Measurements from ENCODE around the genes TTL and SLC20A1.

- PRO-cap = bidirectional peak, plus-strand start at chr2:112481681, minus-strand start at chr2:112481691; bidirectional peak, plus-strand start at chr2:112482115, minus-strand start at chr2:112481977
Observed at GRCh38 chr2:112481384-112482504, at the start of gene TTL. TTL (plus strand) TSS chr2:112482156.

GRCh38 chr2:112541680-112541941, 654 bp upstream of the POLR1B start:
- PRO-cap = bidirectional peak, plus-strand start at chr2:112541907, minus-strand start at chr2:112541887

DNA sequence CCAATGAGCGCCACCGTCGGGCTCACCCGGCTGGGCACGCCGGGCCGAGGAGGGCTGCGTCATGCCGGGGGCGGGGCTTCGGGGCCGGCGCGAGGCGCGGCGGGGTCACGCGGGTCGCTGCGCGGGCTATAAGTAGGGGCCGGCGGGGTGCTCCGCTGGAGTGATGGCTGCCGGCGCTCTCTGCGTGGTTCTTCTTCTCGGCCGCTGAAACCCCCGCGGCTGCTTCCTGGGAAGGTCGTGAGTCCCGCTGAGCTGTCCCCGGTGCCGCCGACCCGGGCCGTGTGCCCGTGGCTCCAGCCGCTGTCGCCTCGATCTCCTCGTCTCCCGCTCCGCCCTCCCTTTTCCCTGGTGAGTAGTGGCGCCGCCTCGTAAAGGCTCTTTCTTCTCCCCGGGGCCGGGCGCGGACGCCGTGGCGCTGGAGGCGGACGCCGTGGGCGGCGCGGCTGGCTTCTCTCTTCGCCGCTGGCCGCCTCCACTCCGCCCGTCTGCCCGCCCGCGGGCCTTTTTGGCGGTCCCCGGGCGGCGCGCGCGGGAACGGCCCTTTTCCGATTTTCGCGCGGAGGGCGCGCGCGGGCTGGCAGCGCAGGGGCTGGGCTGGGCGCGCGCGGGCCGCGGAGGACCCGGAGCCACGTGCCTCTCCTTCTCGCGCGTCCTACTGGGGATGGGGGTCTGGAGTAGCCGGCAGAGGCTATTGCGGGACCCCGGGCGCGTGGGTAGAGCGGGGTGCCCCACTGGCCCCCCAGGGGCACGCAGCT, at the start of gene SLC20A1:
Gene SLC20A1, plus strand, starts transcription at position 158 of the 755 bp plus-strand sequence.
- PRO-cap = bidirectional peak, plus-strand start at position 158 of the sequence, minus-strand start outside the sequence; bidirectional peak, plus-strand start at position 548 of the sequence, minus-strand start at position 507 of the sequence

- PRO-cap = no peak
Observed at GRCh38 chr2:112647968-112648605, 2.3 kb downstream of the SLC20A1 start.

- PRO-cap = no peak
Observed at GRCh38 chr2:112658395-112659103, 12.8 kb downstream of the SLC20A1 start.

- PRO-cap = no peak
Observed at GRCh38 chr2:112665245-112665819, 19.6 kb downstream of the SLC20A1 start.

- PRO-cap = no peak
Observed at GRCh38 chr2:112666565-112666886, 20.8 kb downstream of the SLC20A1 start.

GRCh38 chr2:112673796-112674504, 28.2 kb downstream of the SLC20A1 start:
- PRO-cap = no peak

DNA sequence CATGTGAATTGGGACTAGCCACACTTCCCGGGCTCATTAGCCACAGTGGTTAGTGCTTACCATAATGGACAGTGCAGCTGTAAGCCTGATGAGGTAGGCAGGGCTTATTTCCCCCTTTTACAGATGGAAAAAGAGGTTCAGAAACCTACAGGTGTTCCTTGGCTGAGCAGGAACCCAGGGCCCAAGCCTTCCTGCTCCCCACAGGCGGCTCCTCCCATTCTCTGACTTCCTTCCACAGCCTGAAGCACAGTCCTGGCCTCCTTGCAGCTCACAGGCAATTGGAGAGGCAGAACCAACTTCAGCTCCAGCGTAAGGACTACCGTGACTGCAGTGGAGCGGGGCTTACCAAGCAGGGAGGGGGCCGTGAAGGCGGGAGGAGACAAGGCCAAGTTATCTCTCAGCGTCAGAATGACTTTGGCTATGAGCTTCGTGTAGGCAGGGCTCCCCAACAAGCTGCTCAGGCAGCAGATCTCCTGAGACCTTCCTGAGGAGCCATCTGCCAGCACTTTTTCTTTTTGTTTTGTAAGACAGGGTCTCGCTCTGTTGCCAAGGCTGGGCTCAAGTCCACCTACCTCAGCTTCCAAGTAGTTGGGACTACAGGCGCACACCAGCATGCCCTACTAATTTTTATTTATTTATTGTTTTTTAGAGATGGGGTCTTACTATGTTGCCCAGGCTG, 34.3 kb upstream of the NT5DC4 start:
- PRO-cap = no peak

DNA sequence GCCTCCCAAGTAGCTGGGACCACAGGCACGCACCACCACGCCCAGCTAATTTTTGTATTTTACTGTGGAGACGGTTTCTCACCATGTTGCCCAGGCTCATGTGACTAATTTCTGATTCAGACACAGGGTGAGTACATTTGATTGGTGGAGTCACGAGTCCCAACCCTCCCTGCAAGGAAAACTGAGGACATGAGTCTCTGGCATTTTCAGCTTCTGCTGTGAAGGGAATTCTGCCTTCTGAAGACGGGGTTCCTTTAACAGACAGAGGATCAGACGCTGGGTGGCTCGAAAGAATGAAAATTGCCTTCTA, 29.7 kb upstream of the NT5DC4 start:
- PRO-cap = no peak

GRCh38 chr2:112782601-112782874, 1.8 kb downstream of the IL1A start:
- PRO-cap = no peak

- PRO-cap = no peak
Observed at GRCh38 chr2:112814225-112814603, 22.4 kb downstream of the IL1B start.

- PRO-cap = no peak
Observed at GRCh38 chr2:112901682-112902299, 9.2 kb upstream of the IL37 start.

- PRO-cap = no peak
Observed at GRCh38 chr2:112996587-112997159, 8.6 kb upstream of the IL36A start.

GRCh38 chr2:113010237-113010600, 5.0 kb downstream of the IL36A start:
- PRO-cap = no peak

- PRO-cap = no peak
Observed at GRCh38 chr2:113088618-113088950, 20.8 kb downstream of the IL1F10 start.

- PRO-cap = no peak
Observed at GRCh38 chr2:113134652-113135007, 7.2 kb downstream of the IL1RN start.

GRCh38 chr2:113156783-113157919, 16.6 kb upstream of the PSD4 start:
- PRO-cap = bidirectional peak, plus-strand start at chr2:113157198, minus-strand start at chr2:113157204; bidirectional peak, plus-strand start at chr2:113157378, minus-strand start at chr2:113157271; unidirectional peak, minus-strand start at chr2:113157844

DNA sequence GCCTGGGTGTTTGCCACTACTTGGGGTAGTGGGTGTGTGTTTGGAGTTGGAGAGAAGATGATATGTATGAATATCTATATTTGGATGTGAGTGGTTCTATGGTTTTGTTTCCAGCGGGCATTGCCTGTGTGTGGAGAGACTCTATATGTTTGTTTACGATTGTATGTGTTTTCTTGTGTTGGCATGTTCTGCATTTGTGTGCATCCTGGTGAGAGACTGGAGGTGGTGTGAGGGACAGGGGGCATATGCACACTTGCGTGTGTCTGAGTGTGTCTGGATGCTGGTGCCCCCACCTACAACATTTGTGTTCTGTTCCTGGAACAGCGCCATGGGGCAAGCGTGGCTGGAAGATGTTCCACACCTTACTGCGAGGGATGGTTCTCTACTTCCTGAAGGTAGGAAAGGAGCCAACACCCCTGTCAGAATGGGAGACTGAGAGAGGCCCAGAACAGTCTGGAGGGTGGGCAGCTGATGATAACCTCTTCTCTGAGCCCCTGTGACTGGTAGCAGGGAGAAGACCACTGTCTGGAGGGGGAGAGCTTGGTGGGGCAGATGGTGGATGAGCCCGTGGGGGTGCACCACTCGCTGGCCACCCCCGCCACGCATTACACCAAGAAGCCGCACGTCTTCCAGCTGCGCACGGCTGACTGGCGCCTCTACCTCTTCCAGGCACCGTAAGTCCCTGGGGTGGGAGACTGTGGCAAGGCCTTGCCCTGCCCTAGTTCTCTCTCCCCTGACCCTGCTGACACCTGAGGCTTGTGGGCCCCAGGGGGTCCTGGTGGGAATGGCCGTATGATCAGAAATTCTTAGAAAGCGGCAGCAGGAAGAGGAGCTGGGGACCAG, 23.7 kb downstream of the PSD4 start:
- PRO-cap = no peak

DNA sequence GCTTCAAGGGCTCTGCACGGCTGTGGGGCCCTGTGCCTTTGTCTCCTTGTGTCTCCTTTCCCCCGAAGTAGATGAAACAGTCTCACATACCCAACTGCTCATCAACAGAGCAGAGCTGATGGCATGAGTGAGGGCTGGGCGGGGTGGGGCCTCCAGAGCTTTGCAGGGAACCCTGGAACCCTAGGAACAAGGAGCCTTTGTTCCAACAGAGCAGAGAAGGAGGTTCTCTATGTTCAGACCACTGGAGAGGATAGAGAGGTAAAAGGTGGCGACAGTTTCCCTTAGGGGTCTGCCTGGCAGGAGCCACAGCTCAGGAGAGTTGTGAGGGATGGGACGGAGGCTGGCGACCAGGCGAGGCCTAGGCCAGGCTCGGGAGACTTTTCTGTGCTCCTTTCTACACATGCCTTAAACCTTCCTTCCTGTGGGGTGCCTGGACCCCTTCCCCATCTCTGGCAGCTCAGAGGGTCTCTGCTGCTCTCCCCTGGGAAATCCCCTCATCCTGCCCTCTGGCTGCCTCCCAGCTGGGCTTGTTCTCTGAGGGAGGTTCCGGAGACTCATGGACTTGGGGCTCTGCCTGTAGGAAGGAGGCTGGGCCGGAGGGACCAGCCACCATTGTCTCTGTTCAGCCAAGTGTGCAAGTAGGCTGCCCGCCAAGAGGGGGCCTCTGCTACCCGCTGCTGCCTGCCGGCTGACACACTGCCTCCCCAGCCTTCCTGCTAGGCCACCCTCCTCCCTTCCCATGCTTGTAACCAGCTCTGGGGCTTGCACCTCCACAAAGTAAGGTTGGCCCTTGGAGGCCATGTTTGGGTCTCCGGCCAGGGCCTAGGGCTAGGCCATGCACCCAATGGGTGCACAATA, 28.5 kb downstream of the PSD4 start:
- PRO-cap = no peak

All from Metastatic Lung Carcinoma in the Adrenal Gland (tissue), 1 donor.